Gallbladder (tissue), 1 donor: ENCODE measurements around a stretch of chr1.

GRCh38 chr1:35453372-35454033 lies 103.7 kb downstream of the KIAA0319L start:
- PRO-cap = no peak

DNA sequence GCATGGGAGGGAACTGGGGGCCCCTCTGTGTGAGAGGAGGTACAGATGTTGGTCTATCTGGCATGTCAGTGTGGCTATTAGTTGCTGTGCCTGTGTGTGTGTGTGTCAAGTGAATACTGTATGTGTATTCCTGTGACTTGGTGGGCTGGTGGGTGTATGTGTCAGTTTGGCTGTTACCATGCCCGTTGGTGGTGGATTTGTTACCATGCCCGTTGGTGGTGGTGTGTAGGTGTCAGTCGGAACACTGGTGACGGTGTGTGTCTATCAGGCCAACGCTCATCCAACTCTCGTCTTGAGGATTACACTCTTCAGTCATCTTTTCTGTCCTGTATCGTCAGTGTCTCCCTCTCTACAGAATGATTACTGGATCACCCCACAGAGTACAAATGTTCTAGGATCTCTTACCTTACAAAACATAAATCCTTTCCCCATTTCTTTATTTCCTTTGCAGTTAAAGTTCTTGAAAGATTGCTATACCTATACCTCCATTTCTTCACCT lies 22.7 kb downstream of the TFAP2E start:
- PRO-cap = no peak

DNA sequence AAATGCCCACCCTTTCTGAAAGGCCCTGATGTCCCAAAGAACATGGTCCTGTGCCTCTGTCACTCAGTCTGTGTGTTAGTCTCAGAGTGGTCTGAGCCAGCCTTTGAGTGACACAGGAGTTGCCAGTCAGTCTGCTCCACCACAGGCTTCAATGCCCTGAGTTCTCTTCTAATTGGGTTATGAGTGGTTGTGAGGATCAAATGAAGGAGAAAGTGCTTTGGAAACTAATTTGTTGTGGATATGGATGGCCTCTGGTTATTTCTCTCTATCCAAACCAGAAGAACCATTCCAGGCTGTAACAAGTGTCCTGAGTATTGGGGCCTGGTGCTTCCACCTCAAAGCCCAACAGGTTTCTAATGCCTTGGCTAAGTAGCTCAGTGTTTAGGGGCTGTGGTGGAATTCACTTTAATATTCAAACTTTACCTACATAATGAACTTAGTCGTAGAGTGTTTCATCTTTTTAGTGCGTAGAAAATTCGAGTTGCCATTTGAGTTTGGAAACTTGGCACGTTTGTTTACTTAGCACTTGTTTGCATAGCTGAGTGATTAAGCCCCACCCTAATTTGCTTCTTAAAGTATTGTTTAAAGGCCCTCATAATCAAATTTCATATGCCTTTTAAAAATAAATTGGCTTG lies 1.3 kb downstream of the AGO4 start:
- PRO-cap = unidirectional peak, minus-strand start at position 70 of the sequence

GRCh38 chr1:36084713-36085020 lies 773 bp downstream of the TEKT2 start:
- PRO-cap = no peak

DNA sequence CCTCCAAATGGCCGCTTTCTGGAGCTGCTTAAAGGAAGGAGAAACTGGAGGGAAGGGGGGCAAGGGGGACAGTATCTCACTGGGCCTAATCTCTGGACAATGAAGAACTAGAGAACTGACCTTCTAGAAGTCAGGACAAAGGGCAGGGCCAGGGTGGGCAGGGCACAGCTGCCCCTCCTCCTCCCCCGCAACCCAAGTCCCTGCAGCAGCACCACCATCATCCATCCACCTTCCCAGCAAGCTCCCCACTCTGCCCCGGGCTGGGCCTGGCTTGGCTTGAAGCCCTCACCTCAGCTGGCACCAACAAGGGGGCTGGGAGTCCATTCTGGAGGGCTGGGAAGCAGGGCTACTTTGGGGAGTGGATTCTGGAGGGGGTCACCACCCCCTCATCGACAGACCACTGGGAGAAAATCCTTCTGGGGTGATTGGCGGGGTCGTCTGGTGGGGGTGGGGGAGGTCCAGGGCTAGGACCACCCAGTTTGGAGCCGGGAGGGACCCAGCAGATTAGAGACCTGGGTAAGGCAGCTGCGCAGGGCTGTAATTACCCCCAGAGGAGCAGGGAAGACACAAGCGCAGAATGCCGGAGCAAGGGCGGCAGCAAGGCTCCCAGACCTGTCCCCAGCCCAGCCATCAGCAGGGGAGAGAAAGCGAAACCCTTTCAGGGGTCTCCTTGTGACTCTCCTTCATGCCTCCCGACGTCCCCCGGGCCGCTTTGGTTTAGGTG lies 785 bp upstream of the MAP7D1 start:
- PRO-cap = no peak

DNA sequence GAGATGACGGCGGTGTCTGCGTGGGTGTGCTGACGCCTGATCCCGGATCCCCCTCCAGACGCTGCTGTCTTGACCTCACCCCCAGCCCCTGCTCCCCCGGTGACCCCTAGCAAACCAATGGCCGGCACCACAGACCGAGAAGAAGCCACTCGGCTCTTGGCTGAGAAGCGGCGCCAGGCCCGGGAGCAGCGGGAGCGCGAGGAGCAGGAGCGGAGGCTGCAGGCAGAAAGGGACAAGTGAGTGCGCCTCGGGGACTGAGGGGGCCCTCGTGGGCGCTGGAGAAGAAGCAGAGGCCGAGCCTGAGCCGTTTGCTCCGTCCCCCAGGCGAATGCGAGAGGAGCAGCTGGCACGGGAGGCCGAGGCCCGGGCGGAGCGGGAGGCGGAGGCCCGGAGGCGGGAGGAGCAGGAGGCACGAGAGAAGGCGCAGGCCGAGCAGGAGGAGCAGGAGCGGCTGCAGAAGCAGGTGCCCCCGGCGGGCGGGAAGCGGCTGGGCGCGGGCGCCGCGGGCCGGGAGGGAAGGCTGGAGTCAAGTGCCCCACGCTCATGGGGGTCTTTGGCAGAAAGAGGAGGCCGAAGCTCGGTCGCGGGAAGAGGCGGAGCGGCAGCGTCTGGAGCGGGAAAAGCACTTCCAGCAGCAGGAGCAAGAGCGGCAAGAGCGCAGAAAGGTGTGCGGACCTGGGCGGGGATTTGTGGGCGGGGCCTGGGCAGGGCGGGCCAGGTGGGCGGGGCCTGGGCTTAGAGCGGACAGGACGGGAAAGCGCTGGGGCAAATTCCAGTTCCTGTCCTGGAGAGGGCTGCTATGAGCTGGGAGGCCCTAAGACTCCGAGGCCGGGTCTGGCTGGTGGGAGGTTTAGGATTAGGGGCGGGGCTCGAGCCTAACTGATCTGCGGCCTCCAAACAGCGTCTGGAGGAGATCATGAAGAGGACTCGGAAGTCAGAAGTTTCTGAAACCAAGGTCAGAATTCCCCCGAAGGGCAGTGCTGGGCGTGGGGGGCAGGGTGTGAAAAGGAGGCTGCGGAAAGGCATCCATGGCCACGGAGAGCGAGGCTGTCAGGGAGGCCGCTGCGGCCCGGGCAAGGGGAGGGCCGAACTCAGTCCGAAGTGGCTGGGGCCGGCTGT lies 22.8 kb downstream of the MAP7D1 start:
- PRO-cap = bidirectional peak, plus-strand start at position 775 of the sequence, minus-strand start at position 648 of the sequence

GRCh38 chr1:36257076-36257903 lies 33.0 kb downstream of the THRAP3 start:
- PRO-cap = no peak

GRCh38 chr1:36322504-36323460 lies 663 bp downstream of the EVA1B start:
- PRO-cap = no peak

GRCh38 chr1:36329413-36330421 lies 6.3 kb upstream of the EVA1B start:
- PRO-cap = no peak

DNA sequence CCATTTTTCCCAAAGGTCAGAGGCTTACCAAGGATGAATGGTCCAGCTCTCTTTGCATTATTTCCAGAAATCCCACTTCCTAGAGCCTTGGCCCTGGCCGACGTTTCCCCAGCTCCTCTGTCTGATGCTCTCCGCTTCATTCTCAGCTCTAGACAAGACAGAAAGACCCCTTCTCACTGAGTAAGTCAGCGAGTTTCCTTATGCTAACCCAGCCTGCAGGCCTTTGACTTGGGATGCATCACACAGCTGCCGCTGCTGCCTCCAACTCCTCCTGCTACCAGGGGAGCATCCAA lies 24.6 kb downstream of the STK40 start:
- PRO-cap = no peak

DNA sequence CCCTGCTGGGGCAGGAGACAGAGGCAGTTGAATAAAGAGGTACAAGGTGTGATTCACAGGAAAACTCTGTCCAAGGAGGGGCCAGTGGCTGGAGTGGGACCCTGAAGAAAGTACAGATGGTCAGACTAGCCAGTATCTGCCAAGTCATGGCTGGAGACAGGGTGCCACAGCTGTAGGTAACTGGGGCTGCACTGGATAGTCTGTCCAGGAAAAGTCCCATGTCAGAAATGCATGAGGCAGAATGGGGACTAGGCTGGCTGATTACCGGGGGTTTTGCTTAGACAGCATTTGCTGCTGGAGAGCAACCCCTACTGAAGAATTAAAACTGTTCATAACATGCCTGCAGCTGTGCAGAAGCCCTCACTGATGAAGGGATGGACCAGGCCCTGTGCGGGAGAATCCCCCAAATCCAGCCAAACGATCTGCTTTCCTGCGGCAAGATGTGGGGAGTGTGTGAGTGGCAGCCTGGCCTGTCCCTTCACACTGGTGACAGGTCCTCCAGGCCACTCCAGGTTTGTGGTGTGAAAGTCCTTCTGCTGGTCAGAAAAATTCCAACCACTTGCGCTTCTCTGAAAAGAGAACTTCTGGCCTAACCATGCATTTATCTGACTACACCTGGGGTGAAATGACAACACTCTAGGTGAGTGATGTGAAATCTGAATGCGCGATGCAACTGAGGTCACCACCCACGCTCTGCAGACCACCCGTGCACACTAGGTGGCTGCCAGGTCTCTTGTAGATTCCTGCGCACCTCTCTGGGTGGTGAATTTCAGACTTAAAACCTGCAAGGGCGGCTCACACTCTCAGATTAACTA lies 15.6 kb downstream of the STK40 start:
- PRO-cap = no peak

GRCh38 chr1:36384444-36384808 lies 1.3 kb downstream of the STK40 start:
- PRO-cap = no peak

- PRO-cap = no peak
These were observed 4.9 kb upstream of the STK40 start for GRCh38 chr1:36390530-36391056.

DNA sequence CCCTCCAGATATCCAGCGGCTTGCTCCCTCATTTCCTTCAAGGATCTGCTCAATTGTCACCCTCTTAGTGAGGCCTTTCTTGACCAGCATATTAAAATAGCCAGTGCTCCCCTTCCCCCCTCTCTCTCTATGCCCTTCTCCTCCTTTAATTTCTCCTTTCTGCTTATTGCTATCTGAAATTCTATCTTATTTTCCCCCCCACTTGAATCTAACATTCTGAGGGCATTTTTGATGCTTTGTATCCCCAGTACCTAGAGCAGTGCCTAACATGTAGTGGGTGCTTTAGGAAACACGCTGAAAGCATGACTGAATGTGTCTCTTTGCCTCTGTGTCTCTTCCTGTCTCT lies 8.7 kb upstream of the MRPS15 start:
- PRO-cap = no peak

DNA sequence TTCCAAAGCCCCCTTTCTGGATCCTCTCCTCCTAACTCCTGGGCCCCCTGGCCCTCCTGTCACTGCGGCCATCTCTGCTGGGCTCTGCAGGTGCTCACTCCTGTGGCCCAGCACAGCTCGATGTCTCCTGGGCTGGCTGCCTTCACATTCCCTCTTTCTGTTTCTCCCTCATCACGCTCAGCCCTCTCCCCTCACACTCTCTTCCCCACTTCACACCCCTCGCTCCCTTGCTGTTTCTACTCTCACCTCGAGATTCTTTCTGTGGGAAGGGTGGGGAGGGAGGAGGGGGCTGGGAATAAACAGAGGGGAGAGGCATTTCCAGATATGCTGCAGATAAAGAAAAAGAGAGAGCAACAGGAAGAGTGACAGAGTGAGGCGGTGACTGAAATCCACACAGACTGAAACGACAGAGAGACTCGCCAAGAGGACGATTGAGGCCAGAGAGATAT lies 881 bp downstream of the CSF3R start:
- PRO-cap = no peak

DNA sequence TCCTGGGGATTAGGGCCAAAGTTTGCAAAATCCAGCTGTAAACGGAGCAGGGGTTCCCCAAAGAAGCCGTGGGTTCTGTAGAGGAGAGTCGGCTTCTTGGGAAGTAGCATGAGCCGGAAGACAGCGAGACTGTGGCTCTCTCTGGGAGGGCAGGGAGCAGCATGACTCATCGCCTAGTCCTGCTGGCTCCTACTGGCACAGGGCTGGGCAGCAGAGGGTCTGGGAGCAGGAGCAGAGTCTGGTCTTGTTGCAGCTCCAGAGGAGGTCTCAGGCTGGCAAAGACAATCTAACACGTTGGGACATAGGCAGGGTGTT lies 2.7 kb upstream of the ZC3H12A start:
- PRO-cap = bidirectional peak, plus-strand start at position 210 of the sequence, minus-strand start at position 105 of the sequence

DNA sequence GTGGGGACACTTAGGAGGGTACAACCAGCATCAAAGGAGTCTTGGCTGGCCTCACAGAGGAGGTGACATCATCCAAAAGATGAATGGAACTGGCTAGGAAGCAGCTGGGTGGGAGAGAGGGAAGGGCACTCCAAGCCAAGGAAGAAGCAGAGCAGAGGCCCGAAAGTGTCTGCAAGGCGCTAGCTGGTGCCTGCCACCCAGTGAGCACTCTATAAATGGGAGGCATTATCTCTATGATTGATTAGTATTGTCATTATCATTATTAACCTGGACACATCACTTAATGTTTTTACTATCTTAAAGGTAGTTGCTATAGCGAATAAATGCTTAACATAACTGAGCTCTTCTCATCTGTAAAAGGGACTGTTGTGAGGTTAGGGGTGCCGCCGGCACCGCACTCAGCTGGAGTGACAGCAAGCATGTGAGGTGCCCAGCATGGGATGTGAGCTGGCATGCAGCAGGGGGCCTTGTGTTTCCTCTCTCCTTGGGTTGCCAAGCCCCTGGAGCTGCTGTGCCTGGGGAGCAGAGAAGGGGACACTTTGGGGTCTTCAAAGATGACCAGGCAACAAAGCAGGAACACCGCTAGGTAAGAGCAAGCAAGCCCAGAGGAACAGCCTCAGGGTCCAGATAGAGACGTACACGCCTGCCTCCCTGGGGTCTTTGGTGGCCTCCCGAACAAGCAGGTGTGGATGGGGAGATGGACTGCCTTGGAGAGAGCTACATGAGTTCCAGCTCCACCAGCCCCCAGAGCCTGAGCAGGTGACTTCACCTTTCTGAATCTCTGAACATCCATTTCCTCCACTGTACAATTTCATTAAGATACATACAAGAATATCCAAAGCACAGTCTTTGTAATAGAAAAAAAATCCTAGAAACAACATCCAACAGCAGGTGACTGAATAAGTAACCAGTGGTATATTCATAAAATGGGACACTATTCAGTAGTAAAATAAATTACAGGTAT lies 2.1 kb upstream of the ZC3H12A start:
- PRO-cap = bidirectional peak, plus-strand start at position 366 of the sequence, minus-strand start at position 188 of the sequence

GRCh38 chr1:37548888-37549661 lies 5.0 kb downstream of the SNIP1 start:
- PRO-cap = no peak

DNA sequence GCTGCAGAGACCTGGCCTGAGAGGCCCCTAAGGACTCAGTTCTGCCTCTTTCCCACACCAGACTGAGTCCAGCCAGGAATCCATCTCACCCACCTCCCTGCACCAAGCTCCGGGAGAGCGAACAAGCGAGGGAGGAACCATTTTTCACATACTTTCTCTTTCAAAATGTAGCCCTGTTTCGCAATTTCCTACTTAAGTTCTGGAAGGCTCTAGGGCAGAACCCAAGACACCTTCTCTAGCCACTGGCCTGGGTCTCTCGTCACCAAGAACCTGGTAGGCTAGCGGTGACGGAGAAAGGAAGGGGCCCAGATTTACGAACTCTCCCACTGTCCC lies 10.8 kb upstream of the GNL2 start:
- PRO-cap = no peak

DNA sequence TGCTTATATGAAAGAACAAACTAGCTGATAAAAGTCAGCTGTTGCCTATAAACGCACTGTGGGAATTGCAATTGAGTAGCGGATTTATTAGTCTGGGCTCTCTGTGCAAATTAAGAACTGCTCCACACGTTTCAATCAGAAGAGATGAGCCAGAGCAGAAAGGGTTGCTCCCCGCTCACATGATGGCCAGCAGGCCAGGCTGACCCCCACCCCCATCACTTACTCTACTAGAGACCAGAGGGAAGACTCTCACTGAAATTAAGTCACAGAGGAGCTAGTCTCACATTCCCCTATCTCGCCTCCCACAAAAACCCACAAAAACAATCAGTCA lies 13.6 kb downstream of the C1orf109 start:
- PRO-cap = no peak